Liver (tissue), 9 donors: ENCODE data around the gene USP17L20.

DNA sequence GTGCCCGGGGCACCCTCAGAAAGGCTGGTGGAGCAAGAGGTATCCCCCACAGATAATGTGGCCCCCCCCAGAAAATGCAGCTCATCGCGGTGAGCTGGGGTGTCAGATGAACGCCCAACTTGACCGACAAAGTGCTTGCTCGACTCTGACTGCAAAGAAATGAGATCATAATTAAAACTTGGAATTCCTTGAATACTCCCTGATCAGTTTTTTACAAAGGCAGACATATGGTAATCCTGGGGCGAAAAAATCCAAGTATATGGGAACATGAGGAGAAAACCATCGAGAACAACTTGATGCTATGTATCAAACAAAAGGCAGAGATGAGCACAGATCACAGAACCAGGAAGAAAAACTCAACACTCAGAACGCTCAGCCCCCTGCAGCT lies 127.4 kb downstream of the AFAP1 start:
- PRO-cap, 5 experiments = no peak in any of the 5 experiments
- RAMPAGE, long total RNA, 2 experiments = no peak in any of the 2 experiments
- RRBS = 80% methylated on average over 1 of the region's 9 CpGs

- PRO-cap, 5 experiments = no peak in any of the 5 experiments
- RAMPAGE, long total RNA, 2 experiments = no peak in any of the 2 experiments
- RRBS = no CpG with 5 or more reads among the region's 8 CpGs
Observed at GRCh38 chr4:7831212-7831744, 108.4 kb downstream of the AFAP1 start.

- PRO-cap, 5 experiments = no peak in any of the 5 experiments
- RAMPAGE, long total RNA, 2 experiments = no peak in any of the 2 experiments
- RRBS = no CpG with 5 or more reads among the region's 6 CpGs
Observed at GRCh38 chr4:7904807-7905231, 34.8 kb downstream of the AFAP1 start.

GRCh38 chr4:7972088-7972490 lies 32.4 kb upstream of the AFAP1 start:
- PRO-cap, 5 experiments = no peak in any of the 5 experiments
- RAMPAGE, long total RNA, 2 experiments = no peak in any of the 2 experiments
- RRBS = 91% methylated on average over 1 of the region's 9 CpGs

DNA sequence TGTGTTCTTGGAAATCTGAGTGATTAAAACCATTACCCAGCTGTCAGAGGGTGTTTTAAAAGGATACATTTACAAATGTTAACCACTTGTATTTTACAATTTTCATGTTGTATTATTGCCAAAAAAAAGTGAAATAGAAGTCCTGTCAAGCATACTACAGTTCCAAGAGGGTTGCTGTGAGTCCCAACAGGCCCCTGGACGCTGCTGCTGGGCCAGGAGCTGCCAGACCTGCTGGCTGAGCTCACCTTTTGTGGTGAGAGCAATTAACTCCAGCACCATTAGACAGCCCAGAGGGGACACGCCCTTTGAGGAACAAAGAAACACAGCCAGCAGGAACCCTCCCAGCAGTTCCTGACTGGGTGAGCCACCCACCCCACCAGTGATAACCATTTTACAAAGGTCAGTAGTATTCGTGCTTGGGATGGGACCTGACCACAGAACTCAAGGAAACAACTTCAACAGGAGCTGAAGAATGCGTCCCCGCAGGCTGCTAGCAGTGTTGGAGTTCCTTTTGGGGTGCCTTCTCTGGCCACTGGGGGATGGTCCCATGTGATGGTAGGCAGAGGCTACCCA lies 38.8 kb upstream of the AFAP1 start:
- PRO-cap, 5 experiments = no peak in any of the 5 experiments
- RAMPAGE, long total RNA, 2 experiments = no peak in any of the 2 experiments
- RRBS = no CpG with 5 or more reads among the region's 5 CpGs

DNA sequence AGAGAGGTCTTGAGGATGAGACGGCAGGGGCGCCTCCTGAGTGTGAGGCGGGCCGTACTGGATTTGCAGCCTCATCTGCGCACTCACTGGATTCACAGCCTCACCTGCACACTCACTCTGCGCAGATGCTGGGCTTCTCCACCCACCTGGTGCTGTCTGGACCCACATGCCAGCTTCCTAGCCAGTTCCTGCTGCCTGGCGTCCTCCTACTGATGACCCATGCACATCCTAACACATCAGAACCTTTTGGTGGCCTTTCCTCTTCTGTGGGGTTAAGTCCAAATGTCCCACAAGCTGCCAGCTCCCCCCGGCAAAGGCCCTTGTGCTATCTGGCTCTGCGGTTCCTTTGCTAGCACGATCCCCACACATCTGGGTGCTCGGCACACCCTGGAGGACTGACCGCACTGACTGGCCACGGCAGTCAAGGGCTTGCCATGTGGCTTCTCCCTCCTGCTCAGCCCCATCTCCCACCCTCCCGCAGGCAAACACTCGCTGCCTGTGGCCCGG lies 39.3 kb upstream of the AFAP1 start:
- PRO-cap, 5 experiments = no peak in any of the 5 experiments
- RAMPAGE, long total RNA, 2 experiments = no peak in any of the 2 experiments
- RRBS = no CpG with 5 or more reads among the region's 16 CpGs

GRCh38 chr4:7986010-7986540 lies 46.4 kb upstream of the AFAP1 start:
- PRO-cap, 5 experiments = no peak in any of the 5 experiments
- RAMPAGE, long total RNA, 2 experiments = no peak in any of the 2 experiments
- RRBS = no CpG with 5 or more reads among the region's 19 CpGs

DNA sequence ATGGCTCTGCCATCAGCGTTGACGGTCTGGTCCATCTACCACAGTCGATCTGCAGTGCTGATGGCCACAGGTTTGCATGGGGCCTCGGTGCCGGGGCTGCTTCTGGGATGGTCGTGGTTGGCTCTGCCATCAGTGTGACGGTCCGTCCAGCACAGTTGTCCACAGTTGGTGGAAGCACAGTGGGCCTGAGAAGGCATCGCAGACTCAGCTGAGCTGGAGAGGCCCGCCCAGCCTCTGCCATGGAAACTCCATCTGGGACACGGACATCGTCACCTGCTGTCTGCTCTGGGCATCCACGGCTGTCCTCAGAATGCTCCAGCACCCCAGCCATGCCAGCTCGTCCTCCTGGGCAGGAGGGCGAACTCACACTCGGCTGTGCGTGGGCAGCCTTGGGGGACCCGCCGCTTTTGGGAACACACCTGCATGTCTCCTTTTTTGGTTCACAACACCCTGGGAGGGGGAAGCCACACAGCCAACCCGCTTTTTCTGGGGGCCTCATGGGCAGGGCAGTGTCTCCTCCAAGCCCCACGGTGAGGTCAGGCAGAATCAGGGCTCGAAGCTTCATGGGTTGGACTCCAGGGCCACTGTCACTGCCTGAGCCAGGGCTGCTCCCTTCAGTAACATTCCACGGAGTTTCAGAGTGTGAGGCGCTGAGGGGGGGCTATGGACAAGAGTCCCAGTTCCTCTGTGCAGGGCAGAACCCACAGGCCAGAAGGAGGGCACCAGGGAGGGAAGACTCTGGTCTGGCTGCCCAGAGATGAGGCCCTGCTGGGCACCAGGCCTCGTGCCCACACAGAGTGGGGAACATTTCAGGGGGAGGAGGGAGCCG lies 32.9 kb downstream of the ABLIM2 start:
- PRO-cap, 5 experiments = no peak in any of the 5 experiments
- RAMPAGE, long total RNA, 2 experiments = no peak in any of the 2 experiments
- RRBS = no CpG with 5 or more reads among the region's 26 CpGs

GRCh38 chr4:8141897-8142365 lies 16.7 kb downstream of the ABLIM2 start:
- PRO-cap, 5 experiments = no peak in any of the 5 experiments
- RAMPAGE, long total RNA, 2 experiments = no peak in any of the 2 experiments
- RRBS = no CpG with 5 or more reads among the region's 9 CpGs

DNA sequence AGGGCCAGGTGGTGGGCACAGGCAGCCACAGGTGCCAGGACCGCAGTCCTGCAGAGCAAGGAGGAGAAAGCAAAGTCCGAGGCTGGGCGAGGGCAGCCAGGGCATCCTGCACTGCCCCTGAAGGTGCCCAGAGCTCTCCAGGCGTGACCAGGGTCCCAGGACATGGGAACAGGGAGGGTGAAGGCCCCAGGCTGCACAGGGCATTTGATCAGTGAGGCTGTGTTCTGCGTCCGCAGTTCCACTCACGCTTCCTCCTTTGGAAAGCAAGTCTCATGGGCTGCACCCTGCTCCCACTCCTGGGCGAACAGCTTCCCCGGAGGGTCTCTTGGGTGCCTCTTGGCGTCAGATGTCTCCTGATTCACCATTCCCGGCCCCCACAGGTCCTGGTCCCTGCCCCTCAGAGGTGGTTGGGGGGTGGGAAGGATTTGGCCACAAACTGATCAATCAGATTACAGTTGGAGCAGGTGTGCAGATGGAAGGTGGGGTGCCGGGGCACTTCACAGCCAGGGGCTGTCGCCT lies 3.1 kb downstream of the SH3TC1 start:
- PRO-cap, 5 experiments = peak in 2 of 5 experiments; most common minus-strand start position 210 of the sequence (in 1)
- RAMPAGE, long total RNA, 2 experiments = no peak in any of the 2 experiments
- RRBS = 75% methylated on average over 3 of the region's 13 CpGs

DNA sequence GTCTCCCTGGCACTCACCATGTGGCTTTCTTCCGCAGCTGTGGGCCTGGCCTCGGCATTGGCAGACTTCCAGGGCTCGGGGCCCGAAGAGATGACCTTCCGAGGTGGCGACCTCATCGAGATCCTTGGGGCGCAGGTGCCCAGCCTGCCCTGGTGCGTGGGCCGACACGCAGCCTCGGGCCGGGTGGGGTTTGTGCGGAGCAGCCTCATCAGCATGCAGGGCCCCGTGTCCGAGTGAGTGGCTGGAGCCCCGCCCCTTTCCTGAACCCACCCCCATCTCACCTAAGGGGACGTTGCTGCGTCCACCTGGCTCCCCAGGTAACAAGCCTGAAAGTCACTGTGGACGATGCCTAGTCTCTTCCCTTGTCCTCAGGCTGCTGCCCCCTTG lies 20.2 kb downstream of the SH3TC1 start:
- PRO-cap, 5 experiments = no peak in any of the 5 experiments
- RAMPAGE, long total RNA, 2 experiments = no peak in any of the 2 experiments
- RRBS = no CpG with 5 or more reads among the region's 20 CpGs

DNA sequence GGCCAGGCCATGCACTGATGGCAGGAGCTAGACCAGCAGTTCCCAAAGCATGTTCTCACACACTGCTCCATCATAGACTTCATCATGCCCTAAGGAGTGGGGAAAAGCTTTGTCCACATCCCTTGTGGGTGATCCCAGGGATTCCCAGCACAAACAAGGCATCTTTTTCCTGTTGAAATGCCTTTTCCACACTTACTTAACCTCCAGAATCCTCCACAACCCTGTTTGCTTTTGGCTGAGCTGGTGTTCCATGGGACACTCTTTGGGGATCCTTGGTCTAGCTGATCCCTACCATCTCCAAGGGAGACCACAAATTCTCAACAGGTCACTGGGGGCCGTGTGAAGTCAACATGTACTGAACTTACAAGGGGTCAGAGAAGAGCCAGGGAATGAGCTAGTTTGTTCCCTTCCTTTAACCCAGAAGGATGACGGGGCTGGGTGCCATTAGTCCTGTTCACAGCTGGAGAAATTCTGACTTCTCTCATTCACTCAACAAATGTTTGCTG lies 21.8 kb downstream of the SH3TC1 start:
- PRO-cap, 5 experiments = no peak in any of the 5 experiments
- RAMPAGE, long total RNA, 2 experiments = no peak in any of the 2 experiments
- RRBS = no CpG with 5 or more reads among the region's 2 CpGs

- PRO-cap, 5 experiments = no peak in any of the 5 experiments
- RAMPAGE, long total RNA, 2 experiments = no peak in any of the 2 experiments
- RRBS = no CpG with 5 or more reads among the region's 9 CpGs
Observed at GRCh38 chr4:8271223-8271552, 1.6 kb downstream of the HTRA3 start.

GRCh38 chr4:8272954-8273393 lies 3.4 kb downstream of the HTRA3 start:
- PRO-cap, 5 experiments = no peak in any of the 5 experiments
- RAMPAGE, long total RNA, 2 experiments = no peak in any of the 2 experiments
- RRBS = 52% methylated on average over 8 of the region's 14 CpGs

GRCh38 chr4:8451479-8452067 lies 11.0 kb downstream of the TRMT44 start:
- PRO-cap, 5 experiments = peak in 1 of 5 experiments; most common minus-strand start chr4:8451583 (in 1)
- RAMPAGE, long total RNA, 2 experiments = no peak in any of the 2 experiments
- RRBS = no CpG with 5 or more reads among the region's 9 CpGs

DNA sequence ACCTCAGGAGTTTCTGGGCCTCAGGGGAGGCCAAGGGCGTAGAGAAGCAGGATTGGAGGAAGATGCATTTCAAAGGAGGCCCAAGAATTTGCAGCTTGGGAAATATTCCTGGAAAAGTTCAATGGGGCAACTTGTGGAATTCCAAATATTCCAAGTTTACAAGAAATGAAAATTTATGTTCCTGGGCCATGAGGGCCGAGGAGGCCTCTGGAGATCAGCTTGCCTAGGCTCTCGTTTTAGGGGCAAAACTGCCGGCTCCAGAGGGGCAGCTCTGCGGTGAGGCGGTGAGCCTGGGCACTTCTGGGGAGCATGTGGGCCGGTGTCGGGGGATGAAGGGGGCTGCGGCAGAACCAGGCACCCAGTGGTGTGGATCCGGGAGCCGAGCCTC lies 54.7 kb upstream of the GPR78 start:
- PRO-cap, 5 experiments = no peak in any of the 5 experiments
- RAMPAGE, long total RNA, 2 experiments = no peak in any of the 2 experiments
- RRBS = 82% methylated on average over 7 of the region's 11 CpGs

- PRO-cap, 5 experiments = no peak in any of the 5 experiments
- RAMPAGE, long total RNA, 2 experiments = no peak in any of the 2 experiments
- RRBS = 3% methylated on average over 26 of the region's 46 CpGs
Observed at GRCh38 chr4:8871435-8871712, 265 bp downstream of the HMX1 start.

DNA sequence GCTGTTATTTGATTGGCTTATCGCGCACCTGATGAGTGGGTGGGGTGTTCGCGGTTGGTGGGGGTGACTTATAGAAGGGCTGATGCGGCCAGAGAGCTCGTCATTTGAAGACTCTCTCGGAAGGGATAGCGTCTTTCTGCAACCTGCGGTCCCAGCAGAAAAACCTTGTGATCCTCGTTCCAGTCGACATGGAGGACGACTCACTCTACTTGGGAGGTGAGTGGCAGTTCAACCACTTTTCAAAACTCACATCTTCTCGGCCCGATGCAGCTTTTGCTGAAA lies at the start of gene USP17L20:
USP17L20 (plus strand) TSS at position 189 of the 282 bp plus-strand sequence.
- PRO-cap, 5 experiments = no peak in any of the 5 experiments
- RAMPAGE, long total RNA, 2 experiments = no peak in any of the 2 experiments
- RRBS = no CpG with 5 or more reads among the region's 14 CpGs

GRCh38 chr4:9500366-9500781 lies 56.2 kb downstream of the DEFB131A start:
- PRO-cap, 5 experiments = peak in 5 of 5 experiments; most common plus-strand start chr4:9500557 (in 3)
- RAMPAGE, long total RNA, 2 experiments = no peak in any of the 2 experiments
- RRBS = no CpG with 5 or more reads among the region's 14 CpGs

DNA sequence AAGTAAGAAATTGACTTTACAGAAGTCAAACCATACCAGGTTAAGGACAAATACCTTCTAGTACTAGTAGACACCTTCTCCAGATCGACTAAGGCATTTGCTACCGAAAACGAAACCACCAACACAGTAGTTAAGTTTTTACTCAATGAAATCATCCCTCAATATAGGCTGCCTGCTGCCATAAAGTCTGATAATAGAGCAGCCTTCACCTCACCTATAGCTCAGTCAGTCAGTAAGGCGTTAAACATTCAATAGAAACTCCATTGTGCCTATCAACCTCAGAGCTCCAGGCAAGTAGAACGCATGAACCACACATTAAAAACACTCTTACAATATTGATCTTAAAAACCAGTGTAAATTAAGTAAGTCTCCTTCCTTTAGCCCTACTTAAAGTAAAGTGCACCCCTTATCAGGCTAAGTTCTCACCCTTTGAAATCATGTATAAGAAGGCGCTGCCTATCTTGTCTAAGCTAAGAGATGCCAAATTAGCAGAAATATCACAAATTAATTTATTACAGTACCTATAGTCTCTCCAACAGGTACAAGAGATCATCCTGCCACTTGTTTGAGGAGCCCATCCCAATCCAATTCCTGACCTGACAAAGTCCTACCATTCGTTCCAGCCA lies 160.7 kb downstream of the DEFB131A start:
- PRO-cap, 5 experiments = no peak in any of the 5 experiments
- RAMPAGE, long total RNA, 2 experiments = no peak in any of the 2 experiments
- RRBS = no CpG with 5 or more reads among the region's 7 CpGs